UCH-1 (cell line): Measurements from ENCODE around the genes NALF1 and LIG4.

DNA sequence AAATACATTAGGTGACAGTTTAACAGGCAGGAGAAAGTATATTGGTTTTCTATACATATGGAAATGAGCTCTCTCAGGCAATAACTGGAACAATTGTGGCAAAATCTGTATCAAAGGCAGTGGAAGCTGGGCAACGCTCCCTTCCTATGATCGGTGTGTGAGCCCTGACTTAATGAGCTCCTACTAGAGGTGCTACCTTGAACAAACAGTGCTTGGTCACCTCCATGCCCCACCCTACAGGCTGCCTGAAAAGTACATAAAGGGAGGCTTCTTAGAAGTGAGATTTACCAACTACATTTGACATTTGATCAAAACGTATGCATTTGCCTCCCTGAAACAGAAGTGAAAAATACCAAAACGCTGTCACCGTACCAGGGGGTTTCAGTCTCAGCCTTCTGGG is 185.2 kb downstream of the EFNB2 start:
- RRBS = no CpG with 5 or more reads among the region's 5 CpGs

DNA sequence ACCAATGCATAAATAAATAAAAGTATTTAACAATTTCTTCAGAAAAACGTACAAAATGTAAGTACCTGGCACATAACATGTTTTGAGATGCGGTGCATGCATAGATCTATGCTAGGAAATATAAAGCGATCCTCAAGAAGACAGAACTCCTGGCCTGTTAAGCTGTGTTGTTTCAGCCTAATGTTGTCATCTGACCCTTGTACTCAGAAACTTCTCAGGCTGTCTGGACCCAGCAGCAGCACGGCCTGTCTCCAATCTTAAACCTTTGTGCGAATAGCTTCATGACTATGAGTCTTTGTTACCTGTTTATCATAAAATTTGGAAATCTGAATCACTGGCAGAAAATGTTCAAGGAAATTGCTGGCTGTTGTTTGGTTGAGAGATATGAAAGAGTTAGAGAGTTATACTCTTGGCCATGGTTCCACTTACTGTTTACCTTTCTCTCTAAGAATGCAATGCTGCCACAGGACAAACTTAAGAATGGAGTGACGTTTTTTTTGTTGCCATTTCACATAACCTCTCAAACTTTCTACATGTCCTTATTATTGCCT is 59.7 kb downstream of the EFNB2 start:
- RRBS = no CpG with 5 or more reads among the region's 6 CpGs

GRCh38 chr13:106490807-106491763 is 44.4 kb downstream of the EFNB2 start:
- RRBS = 74% methylated on average over 4 of the region's 23 CpGs

GRCh38 chr13:106513355-106514054 is 22.0 kb downstream of the EFNB2 start:
- RRBS = no CpG with 5 or more reads among the region's 5 CpGs

GRCh38 chr13:106536277-106536941 is 947 bp upstream of the EFNB2 start:
- RRBS = 2% methylated on average over 20 of the region's 42 CpGs

DNA sequence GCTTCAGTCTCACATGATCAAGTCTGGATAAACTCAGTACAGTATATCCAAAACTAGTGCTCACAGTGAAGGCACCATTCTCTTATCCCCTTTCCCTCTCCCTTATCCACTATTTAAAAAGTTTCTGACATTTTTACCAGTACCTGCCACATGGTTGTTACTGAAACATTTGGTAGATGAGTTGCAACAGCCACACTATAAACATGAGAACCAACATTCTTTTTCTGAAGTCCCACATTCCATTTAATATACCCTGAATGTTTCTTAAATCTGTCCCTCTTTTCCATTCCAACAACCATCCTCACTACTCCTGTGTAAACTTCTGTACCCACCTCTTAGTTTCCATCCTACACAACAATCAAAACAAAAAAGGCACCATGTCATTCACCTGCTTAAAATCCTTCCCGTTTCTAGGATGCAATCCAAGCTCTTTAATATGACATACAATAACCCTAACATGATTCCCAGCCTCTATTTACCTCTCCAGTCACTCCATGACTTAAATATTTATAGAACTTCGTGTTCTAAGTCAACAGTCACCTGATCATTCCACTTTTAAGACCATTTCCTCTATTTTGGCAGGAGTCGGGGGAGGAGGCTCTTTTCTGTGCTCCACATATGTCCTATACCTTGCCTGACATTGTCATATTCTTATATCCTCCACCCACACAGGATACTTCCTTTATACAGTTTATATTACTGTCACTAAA is 3.0 kb downstream of the ARGLU1 start:
- RRBS = no CpG with 5 or more reads among the region's 3 CpGs

DNA sequence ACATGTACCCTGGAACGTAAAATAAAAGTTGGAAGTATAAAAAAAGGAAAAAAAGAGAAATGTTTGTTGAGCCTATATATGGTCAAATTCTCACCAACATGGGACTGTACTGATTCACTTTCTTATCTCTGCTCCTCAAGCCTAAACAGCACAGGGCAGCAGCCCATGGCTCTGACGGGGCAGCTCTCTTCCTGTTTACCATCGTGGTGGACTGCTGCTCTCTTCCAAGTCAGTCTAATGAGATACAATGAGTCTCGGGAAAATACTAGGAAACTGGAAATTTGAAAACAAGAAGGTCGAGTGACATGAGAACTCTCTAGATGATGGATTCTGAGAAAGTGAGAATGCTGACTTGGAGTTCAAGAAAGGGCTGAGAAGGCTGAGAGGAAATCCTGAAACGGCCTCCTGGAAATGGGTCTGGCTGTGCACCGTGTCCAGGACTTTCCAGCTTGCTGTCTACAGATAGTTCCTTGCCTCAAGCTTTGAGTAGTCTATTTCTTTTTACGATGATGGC is 122.8 kb upstream of the ARGLU1 start:
- RRBS = no CpG with 5 or more reads among the region's 8 CpGs

DNA sequence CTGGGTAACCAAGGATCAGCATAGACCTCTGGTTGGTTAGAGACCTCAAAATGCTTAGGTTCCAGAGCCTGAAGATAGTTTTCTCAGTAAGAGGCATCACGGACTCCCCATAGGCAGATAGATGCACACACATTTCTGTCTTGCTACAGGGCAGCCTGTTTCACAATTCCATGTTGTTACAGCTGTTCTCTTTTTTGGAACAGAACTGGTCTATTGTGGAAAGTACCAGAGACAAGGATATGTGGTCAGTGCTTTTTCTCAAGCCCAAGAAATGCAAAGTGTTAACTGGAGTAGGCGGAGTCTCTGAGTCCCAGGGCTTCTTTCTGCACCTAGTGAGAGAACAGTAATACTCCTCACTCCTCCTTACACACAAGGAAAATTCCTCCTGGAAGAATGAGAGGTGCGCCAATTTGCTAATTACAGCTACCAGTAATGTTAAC is 141.5 kb upstream of the ARGLU1 start:
- RRBS = no CpG with 5 or more reads among the region's 3 CpGs

GRCh38 chr13:106709905-106710881 is 142.3 kb upstream of the ARGLU1 start:
- RRBS = no CpG with 5 or more reads among the region's 16 CpGs

- RRBS = no CpG with 5 or more reads among the region's 5 CpGs
These were observed 143.1 kb downstream of the NALF1 start for GRCh38 chr13:107724165-107724727.

DNA sequence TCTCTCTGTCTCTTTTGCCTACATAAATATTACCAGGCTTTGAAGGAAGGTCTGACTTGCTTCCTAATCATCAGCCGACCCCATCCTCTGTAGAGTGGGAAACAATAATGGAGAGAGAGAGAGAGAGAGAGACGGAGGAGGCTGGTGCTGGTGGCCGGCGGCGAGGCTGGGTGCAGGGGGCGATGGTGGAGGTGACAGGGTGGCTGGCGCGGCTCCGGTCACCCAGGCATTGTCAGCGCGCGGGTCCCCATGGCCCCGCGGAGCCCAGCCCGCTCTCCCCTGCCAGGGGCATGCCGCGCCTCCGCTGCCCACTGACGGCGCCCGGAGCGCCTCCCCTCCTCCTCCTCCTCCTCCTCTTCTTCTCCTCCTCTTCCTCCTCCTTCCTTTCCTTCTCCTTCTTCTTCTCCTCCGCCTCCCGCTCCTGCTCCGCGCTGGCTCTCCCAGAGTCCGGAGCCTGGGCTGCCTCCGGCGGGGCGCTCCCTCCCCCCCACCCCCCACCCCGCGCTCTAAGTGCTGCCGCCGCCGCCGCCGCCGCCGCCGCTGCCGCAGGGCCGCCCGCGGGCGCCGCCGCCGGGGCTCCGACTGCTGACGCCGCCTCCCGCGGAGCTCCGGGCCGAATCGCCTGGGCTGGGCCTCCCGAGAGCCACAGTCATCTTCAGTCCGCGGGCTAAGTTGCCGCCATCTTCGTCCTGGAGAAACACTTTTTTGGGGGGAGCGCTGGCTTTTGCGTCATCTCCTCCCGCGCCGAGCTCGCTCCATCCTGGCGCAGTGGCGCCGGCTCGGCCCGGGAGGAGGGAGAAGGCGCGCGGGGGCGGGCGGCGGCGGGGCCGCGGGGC is at the start of gene NALF1:
Gene NALF1, minus strand, starts transcription at position 707 of the 836 bp plus-strand sequence.
- RRBS = 4% methylated on average over 27 of the region's 81 CpGs

DNA sequence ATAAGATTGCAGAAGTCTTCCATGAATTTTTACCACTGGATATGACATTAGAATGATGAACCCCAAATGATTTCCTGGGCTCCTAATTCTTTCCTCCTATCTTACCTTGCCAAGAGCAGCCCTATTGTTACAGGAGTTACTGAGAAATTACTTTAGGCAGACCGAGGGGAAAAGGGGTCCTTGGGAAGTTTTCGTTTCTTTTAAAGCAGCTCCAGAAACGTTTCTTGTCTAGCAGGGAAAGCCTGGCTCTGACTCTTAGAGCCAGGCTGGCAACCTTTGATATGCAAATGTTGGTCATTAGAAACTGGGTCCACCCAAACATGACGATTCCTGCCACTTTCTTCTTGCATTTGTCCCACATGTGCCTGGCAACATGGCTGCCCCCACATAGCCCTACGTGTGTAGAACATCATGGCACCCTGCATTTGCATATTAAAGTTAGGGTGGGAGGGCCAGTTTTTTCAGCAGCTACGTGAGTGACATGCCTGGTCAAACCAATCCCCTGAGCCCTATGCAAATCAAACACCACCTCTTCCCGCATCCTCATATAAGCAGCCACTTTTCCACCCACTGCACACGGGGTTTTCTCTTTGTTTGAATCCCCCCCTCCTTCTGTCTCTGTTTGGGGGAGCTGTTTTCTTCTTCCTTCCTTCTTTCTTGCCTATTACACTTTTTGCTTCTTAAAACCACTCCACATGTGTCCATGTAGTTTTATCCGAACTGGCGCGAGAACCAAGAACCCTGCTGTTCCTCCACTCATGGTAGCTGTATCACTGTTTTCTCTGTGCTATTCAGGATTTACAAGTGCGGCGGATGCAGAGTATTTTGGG is 95.0 kb downstream of the LIG4 start:
- RRBS = no CpG with 5 or more reads among the region's 13 CpGs

DNA sequence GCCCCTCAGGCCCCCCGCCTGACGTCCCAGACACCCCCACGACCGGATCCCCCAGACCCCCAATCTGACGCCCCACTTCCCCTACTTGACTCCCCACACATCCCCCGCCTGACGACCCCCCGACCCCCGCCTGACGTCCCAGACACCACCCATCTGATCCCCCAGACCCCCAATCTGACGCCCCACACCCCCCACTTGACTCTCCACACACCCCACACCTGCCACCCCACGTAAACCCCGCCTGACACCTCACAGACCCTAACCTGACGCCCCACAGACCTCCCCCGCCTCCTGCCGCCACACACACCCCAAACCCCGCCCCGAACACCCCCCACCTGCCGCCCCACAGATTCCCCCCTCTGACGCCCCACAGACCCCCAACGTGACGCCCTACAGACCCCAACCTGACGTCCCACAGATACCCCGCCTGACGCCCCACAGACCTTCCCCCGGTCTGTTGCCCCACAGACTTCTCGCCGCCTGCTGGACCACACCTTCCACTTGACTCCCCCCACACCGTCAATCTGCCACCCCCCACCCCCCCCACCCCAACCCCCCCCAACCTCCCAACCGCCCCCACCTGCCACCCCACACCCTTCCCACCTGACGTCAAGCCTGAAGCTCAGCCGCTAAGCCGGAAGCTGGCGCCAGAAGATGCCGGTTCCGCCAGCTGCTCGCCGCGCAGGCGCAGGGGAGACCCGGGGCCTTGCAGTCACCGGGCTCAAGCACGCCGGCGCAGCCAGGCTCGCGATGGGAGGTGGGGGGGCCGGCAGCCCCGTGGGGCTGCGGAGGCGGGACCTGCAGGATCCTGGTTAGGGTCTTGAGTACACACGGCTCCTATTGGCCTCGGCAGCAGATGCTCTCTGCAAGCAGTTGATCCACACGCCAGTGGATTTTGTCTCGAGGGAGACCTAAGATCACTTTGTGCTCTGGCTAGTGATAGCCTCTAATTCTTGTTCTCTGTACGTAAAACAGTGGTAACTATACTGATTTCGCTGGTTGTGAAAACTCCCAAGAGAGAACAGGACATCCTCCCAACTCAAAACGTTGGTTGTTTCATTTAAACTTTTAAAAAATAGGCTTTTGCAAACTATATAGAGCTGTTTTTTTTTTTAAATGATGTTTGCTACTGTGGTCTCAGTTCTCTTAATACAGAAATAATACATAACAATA is at the start of gene LIG4:
Gene LIG4, minus strand, starts transcription at position 656 of the 1,173 bp plus-strand sequence.
- RRBS = 5% methylated on average over 7 of the region's 58 CpGs

- RRBS = no CpG with 5 or more reads among the region's 20 CpGs
These were observed 902 bp upstream of the ABHD13 start for GRCh38 chr13:108217297-108217683.

DNA sequence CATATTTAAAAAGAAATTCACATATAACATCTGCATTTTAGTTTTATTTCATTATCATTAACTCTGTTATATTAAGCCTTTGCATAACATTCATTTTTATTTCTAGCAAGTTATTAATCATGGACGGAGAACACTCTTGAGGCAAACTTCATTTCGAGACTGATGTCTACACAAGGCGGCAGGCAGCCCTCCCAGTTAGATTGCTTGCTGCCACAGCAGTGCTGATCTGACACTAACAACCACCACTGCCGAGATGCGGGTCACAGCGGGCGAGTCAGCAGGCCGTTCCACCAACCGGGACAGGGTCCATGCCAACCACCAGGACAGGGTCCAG is 243.9 kb downstream of the MYO16 start:
- RRBS = no CpG with 5 or more reads among the region's 9 CpGs

DNA sequence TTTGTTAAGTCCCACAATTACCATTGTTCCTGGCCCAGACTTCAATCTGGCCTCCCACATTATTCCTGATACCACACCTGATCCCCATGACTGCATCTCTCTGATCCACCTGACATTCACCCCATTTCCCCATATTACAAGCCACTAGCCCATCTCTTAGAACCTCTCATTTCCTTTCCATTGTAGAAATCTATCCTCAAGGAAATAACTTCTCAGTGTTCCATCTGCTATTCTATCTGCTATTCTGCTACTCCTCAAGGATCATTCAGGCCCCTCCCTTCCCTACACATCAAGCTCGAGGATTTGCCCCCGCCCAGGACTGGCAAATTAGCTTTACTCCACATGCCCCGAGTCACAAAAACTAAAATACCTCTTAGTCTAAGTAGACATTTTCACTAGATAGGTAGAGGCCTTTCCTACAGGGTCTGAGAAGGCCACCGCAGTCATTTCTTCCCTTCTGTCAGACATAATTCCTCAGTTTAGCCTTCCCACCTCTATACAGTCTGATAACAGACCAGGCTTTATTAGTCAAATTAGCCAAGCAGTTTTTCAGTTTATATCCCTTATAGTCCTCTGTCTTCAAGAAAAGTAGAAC is 517.0 kb downstream of the IRS2 start:
- RRBS = no CpG with 5 or more reads among the region's 4 CpGs

GRCh38 chr13:109271460-109271854 is 514.9 kb downstream of the IRS2 start:
- RRBS = no CpG with 5 or more reads among the region's 2 CpGs

DNA sequence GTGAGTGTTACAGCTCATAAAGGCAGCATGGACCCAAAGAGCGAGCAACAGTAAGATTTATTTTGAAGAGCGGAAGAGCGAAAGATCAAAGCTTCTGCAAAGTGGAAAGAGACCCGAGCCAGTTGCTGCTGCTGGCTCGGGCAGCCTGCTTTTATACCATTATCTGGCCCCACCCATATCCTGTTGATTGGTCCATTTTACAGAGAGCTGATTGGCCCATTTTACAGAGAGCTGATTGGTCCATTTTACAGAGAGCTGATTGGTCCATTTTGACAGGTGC is 468.0 kb downstream of the IRS2 start:
- RRBS = no CpG with 5 or more reads among the region's 5 CpGs

GRCh38 chr13:109780287-109780609 is 6.1 kb downstream of the IRS2 start:
- RRBS = no CpG with 5 or more reads among the region's 3 CpGs

DNA sequence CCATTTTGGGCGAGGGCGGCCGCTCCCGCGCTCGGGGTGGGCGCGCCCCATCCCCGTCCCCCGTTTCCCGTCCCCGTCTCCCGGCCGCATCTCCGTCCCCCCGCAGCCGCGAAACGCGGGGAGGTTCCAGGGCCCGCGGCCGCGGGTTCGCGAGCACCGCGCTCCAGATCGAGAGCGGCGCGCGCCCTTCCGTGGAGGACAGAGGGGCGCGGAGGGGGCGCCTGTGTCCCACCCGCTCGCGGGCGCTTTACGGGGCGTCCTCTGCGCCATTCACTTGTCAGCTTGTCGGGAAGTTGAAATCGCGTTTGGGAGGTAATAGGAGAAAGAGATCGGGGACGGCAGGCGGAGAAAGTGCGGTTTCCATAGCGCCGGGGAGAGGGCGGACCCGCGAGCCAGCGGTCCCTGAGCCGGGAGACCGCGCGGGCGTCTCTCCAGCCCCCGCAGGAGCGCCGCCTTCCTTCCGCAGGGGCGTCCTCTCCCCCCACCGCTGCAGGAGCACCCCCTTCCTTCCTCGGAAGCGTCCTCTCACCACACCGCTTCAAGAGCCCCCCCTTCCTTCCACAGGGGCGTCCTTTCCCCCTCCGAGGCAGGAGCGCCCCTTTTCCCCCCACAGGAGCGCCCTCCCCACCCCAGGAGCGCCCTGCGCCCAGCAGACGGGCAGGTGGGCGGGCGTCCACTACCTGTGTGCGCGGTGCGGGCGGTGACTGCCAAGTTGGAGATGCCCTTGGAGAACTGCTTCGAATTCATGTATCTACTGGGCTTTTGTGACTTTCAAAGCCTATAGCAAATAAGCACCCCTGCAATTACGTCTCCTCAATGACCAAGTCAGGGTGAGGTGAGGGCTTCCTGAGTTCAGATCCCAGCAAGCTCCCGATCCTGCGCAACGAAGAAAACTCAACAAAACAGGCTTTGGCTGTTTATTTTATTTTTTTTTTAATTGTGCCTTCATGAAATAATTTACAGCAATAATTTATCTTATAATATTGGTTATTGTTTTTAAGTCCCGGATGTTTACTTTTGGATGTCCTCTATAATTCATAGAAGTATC is 1.1 kb upstream of the IRS2 start:
- RRBS = 5% methylated on average over 6 of the region's 90 CpGs